Breast epithelium (tissue), 2 donors: ENCODE data around the genes PHPT1, LCNL1, NPDC1 and ENTPD2.

DNA sequence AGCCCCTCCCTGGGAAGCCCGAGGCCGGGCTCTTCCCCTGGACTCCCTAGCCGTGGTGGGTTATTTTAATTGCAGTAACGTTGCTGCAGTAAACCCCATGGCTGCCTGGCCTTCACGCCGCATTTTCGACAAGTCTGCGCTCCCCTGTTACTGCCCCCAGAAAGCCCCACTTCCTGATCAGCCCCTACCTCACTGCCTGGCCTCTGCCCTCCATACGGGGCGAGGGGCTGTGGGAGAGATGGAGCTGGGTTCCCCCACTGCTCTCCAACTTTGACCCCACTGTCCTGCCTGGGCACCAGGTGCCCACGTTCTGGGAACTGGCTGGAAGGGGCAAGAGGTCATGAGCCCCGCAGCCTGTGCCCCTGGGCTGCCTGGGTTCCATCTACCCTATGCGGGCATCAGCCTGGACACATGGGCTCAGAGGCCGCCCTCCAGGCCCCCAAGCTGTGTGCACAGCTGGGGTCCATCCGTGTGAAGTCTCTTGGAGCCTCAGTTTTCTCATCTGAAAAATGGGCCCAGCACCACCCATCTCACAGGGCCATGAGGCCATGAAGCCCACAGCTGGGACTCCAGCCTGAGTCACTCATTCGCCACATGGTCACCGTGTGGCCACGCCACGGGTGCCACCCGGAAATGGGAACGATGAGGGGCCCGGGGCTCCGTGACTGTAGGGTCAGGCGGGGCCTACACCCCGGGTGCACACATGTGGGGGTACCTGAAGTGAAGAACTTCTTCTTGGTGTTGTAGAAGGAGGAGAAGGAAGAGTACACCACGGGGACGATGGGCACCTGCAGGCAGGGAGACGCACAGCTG, 11.5 kb downstream of the EGFL7 start:
- PRO-cap, result no peak
- RAMPAGE, long total RNA, 2 experiments, result no peak in any of the 2 experiments

DNA sequence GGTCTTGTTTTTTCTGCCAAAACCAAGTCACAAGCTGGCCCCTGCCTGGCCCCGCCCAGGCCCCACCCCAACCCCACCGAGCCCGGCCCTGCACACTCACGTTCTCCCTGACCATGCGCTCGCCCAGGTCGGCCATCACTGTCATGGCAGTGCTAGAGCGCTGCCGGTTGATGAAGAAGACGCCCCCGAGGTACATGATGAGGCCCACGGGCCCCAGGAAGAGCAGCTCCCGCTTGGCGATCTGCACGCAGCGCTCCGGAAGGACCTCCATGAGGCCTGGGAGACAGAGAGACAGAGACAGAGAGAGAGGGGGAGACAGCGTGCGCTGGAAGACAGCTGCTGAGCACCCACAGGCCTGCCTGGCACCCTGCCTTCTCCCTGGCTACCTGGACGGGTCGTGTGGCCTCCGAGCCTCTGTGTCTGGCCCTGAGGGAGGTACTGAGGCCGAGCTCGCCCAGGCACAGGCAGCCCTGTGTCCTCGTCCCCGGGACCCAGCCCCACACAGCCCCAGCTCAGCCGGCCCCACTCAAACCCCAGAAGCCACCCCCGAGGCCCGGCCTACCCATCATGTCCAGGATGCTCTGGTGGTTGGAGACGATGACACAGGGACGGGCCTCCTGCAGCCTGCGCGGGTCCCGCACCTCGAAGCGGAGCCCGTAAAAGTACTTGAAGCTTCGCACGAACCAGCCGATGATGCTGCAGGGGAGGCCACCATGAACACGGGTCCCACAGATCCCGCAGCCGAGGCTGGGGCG, 10.2 kb downstream of the AGPAT2 start:
- PRO-cap, result no peak
- RAMPAGE, long total RNA, 2 experiments, result no peak in any of the 2 experiments

- PRO-cap, result no peak
- RAMPAGE, long total RNA, 2 experiments, result no peak in any of the 2 experiments
Measured at GRCh38 chr9:136697188-136697749, 10.0 kb upstream of the AGPAT2 start.

- PRO-cap, result no peak
- RAMPAGE, long total RNA, 2 experiments, result no peak in any of the 2 experiments
Measured at GRCh38 chr9:136712706-136713247, 405 bp downstream of the DIPK1B start.

- PRO-cap, result no peak
- RAMPAGE, long total RNA, 2 experiments, result no peak in any of the 2 experiments
Measured at GRCh38 chr9:136715691-136716324, 3.4 kb downstream of the DIPK1B start.

DNA sequence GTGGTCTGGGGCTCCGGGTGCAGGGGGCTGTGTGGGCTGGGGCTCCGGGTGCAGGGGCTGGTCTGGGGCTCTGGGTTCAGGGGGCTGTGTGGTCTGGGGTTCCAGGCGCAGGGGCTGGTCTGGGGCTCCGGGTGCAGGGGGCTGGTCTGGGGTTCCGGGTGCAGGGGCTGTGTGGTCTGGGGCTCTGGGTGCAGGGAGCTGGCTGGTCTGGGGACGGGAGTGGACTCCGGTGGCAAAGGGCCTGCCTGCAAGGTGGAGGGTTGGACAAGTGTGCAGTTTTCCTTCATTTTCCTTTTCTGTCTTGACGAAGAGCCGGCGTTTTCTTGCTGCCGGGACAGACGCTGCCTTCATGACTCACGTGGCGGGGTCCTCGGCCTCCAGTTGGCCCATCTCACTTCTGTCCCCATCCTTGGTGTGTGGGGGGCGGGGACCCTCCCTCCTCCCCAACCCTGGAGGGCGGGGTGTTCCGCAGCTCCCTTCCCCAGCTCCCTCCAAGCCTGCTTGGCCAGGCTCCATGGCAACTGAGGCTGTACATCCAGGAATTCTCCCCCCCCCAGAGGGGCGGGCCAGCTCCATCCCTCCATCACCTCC, 7.6 kb downstream of the DIPK1B start:
- PRO-cap, result no peak
- RAMPAGE, long total RNA, 2 experiments, result no peak in any of the 2 experiments

GRCh38 chr9:136764915-136765506, 693 bp upstream of the LCN15 start:
- PRO-cap, result no peak
- RAMPAGE, long total RNA, 2 experiments, result no peak in any of the 2 experiments

DNA sequence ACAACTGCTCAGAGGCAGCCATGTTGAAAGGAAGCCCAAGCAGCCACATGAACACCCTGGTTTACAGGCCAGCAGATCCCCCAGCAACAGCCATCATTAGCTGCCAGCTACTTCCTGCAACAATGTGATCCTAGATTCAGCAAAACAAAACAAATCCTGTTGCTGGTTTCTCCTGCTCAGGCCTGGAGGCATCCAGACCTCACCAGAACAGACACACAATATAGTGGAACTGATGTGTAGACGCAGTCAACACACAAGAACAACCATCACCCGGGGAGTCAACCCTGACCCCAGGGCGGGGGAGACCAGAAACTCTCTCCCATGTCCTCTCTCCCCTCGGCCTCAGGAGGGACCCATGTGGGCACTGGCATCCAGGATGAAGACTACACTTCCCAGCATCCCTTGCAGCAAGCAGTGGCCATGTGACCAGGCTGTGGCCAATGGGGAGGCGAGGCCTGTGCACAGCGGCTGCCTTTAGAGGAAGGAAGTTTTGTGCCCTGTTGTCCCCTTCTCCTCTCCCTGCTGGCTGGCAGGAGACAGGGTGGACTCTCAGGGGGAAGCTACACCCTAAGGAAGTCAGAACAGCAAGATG, 9.2 kb upstream of the LCN15 start:
- PRO-cap, result no peak
- RAMPAGE, long total RNA, 2 experiments, result no peak in any of the 2 experiments

GRCh38 chr9:136849318-136849895, at the start of gene PHPT1:
Gene PHPT1, plus strand, starts transcription at chr9:136849409.
- PRO-cap, result bidirectional peak, plus-strand start at chr9:136849410, minus-strand start at chr9:136849213
- RAMPAGE, long total RNA, 2 experiments, result start-site peak on the plus strand in 1 of 2 experiments, at chr9:136849403-136849426 at its widest, 887 reads per replicate

GRCh38 chr9:136977916-136978706, 807 bp downstream of the PTGDS start:
- PRO-cap, result no peak
- RAMPAGE, long total RNA, 2 experiments, result no peak in any of the 2 experiments

DNA sequence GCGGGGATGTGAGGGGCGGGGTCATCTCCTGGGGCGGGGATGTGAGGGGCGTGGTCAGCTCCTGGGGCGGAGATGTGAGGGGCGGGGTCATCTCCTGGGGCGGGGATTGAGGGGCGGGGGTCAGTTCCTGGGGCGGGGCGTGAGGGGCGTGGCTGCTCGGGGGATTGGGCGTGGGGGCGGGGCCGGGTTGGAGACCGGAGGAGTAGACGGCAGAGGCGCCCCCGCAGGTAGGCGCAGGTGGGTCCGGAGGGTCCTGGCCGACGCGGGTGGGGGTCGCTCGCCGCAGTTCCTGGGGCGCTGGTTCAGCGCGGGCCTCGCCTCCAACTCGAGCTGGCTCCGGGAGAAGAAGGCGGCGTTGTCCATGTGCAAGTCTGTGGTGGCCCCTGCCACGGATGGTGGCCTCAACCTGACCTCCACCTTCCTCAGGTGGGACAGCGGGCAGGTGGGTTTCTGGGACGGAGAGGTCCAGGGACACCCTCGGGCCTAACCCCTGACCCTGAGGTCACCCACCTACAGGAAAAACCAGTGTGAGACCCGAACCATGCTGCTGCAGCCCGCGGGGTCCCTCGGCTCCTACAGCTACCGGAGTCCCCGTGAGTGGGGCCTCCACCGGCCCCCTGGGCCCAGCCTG, 1.5 kb downstream of the PTGDS start:
- PRO-cap, result no peak
- RAMPAGE, long total RNA, 2 experiments, result no peak in any of the 2 experiments

GRCh38 chr9:136982391-136983172, at the start of gene LCNL1:
Gene LCNL1, plus strand, starts transcription at chr9:136982993.
- PRO-cap, result no peak
- RAMPAGE, long total RNA, 2 experiments, result no peak in any of the 2 experiments

GRCh38 chr9:137042947-137043450, 3.0 kb downstream of the NPDC1 start:
- PRO-cap, result no peak
- RAMPAGE, long total RNA, 2 experiments, result no peak in any of the 2 experiments

DNA sequence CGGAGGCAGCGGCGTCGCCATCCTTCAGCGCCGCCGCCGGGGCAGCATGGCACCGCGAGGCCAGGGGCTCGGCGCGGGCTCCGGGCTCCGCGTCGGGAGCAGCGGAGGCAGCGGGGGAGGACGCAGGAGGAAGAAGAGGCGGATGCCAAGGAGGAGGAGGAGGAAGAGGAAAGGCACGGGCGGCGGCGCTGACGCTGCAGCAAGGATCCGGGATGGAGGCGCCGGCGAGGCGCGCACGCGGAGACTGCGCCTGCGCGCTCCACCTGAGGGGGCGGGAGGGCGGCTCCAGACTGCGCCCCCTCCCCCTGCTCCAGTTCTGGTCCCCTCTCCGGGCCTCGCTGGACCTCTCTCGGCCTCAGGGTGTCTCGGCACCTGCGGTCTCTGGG, at the start of gene NPDC1:
Gene NPDC1, minus strand, starts transcription at position 209 of the 386 bp plus-strand sequence.
- PRO-cap, result no peak
- RAMPAGE, long total RNA, 2 experiments, result no peak in any of the 2 experiments

DNA sequence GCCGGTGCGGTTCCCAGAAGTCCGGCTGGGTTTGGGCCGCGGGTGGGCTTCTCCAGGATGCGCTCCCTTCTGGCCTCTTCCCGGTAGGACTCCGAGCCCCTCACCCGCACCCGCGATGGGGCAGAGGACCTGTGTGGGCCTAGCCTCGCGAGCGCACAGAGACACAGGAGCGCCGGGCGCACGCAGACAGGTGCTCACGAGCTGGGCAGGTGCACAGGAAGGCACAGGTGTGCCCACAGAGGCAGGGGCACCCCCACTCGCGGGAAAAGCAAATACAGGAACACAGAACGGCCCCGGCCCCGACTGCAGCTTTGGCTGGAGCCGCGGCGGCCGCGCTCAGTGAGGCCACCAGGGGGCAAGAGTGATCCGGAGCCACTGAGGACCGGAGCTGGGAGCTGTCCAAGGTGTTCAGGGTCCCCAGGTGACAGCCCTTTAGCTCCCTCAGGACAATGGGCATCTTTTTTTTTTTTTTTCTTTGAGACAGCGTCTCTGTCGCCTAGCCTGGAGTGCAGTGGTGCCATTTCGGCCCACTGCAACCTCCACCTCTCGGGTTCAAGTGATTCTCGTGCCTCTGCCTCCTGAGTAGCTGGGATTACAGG, 477 bp upstream of the NPDC1 start:
- PRO-cap, result no peak
- RAMPAGE, long total RNA, 2 experiments, result no peak in any of the 2 experiments

DNA sequence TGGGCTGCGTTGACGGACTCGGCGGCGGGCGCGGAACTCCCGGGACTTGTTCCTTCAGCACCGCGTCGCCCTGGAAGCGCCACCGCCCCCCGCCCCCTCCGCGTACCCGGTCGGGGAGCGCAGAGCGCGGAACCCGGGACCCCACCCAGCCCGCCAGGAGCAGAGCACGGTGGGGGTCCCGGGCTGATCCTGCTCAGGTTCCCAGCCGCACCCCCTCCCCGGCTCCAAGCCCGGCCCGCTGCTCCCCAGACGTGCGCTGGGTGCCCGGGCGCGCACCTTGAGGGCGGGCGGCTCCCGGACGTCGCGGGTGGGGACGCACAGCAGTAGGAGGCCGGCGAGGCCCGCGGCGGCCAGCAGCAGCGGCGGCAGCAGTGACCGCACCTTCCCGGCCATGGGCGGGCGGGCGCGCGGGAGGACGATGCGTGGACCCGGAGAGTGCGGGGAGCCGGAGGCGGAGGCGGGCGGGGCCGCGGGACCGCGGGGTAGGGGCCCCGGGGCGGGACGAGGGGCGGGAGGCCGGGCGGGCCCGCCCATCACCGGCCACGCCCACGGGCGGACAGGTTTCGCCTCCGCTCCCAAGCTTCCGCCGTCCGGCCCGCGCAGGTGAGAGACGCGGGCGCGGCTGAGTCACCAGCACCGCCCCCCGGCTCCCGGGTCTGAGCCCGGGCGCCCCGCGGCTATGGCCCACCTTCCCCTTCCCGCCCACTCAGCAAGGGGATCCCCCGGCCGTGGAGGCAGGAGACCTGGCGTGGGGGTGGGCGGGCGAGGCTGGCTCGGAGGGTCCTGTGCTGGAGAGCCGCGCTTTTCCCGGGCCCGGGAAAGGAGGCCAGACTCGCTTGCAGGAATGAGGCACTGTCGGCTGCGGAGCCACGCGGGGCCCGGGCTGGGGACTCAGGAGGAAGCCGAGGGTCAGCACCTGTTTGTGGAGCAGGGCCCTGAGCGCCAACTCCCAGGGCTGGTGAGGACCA, at the start of gene ENTPD2:
Gene ENTPD2, minus strand, starts transcription at position 457 of the 968 bp plus-strand sequence.
- PRO-cap, result bidirectional peak, plus-strand start at position 589 of the sequence, minus-strand start at position 447 of the sequence
- RAMPAGE, long total RNA, 2 experiments, result no peak in any of the 2 experiments

DNA sequence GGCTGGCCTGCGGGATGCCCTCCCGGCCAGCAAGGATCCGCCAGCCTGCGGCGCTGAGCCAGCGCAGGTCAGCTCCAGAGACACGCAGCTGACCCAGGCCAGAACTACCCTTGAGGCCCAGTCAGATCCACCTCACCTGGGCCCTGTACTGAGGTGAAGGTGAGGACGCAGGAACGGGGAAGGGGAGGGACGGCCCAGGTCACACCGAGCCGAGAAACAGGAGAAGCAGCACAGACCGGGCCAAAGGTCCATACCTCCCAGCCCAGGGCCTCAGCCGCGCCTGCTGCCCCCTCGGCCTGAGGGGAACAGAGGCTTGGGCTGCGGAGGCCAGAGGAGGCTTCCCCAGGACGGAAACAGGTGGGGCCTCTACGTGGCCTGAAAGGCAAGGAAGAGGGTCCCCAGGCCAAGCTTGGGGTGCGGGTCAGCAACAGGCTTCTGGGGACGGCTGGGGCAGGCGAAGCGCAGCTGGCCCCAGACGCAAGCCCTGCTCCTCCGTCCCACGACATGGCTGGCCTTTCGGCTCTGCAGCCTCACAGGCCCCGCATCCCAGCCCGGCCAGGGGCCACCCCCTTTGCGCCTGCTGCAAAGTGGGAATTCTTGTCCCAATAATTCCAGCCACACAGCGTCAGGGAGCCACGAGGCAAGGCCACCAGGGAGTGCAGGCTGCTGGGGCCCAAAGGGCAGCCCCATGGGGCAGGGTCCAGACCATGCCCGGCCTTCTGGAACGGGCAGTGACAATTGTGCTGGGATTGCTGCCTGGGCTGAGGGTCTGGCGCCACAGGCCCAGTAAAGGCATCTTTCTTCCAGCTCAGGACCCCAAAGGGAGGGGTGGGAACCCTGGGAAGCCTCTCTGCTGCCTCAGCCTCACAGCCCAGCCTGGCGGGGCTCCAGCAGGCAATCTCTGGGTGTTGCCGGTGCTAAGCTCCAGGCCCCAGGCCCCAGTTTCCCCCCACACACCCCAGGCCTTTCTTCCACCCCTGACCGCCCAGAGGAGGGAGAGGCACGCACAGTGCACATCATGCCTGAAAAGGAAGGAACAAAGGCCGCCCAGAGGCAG, 1.0 kb upstream of the ENTPD2 start:
- PRO-cap, result no peak
- RAMPAGE, long total RNA, 2 experiments, result no peak in any of the 2 experiments

- PRO-cap, result no peak
- RAMPAGE, long total RNA, 2 experiments, result no peak in any of the 2 experiments
Measured at GRCh38 chr9:137055630-137056366, 1.9 kb upstream of the ENTPD2 start.

- PRO-cap, result no peak
- RAMPAGE, long total RNA, 2 experiments, result no peak in any of the 2 experiments
Measured at GRCh38 chr9:137069671-137070189, 627 bp downstream of the SAPCD2 start.

DNA sequence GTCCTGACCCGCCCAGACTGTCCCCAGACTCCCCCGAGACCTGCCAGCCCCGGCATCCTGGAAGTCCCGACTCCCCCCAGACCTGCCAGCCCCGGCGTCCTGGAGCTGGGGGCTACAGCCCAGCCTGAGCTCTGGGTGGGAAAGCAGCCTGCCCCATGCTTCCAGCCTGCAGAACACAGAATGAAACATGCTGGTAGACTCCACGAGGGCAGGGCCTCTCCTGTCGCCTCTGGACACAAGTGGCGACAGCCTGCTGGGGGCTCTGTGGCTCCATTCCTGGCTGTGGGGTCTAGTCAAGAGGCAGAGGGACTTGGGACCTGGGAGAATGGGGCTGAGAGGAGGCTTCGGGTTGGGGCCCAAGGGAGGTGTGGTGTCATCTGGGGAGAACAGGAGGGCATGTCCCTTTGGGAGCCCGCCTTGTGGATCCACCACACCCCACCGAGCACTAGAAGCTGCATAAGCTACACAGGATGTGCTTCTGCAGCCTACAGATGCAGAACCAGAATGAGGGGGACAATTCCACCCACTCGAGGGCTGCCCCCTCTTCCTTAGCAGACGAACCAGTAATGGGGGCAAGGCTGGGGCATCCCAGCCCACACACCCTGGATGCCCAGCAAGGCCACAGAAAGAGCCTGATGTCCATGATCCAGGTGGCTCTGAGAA, 3.9 kb upstream of the MAN1B1 start:
- PRO-cap, result no peak
- RAMPAGE, long total RNA, 2 experiments, result no peak in any of the 2 experiments